Daoy (cell line): ENCODE data around the genes UCMA, BEND7 and PRPF18.

- RAMPAGE, long total RNA, result no peak
Observed at GRCh38 chr10:12041574-12042063, 990 bp downstream of the UPF2 start.

DNA sequence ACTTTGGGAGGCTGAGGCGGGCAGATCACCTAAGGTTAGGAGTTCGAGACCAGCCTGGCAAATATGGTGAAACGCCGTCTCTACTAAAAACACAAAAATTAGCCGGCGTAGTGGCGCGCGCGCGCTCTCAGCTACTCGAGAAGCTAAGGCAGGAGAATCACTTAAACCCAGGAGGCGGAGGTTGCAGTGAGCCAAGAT lies 876 bp downstream of the NUDT5 start:
- RAMPAGE, long total RNA, result no peak

GRCh38 chr10:12195114-12195359 lies 654 bp downstream of the NUDT5 start:
- RAMPAGE, long total RNA, result no peak

DNA sequence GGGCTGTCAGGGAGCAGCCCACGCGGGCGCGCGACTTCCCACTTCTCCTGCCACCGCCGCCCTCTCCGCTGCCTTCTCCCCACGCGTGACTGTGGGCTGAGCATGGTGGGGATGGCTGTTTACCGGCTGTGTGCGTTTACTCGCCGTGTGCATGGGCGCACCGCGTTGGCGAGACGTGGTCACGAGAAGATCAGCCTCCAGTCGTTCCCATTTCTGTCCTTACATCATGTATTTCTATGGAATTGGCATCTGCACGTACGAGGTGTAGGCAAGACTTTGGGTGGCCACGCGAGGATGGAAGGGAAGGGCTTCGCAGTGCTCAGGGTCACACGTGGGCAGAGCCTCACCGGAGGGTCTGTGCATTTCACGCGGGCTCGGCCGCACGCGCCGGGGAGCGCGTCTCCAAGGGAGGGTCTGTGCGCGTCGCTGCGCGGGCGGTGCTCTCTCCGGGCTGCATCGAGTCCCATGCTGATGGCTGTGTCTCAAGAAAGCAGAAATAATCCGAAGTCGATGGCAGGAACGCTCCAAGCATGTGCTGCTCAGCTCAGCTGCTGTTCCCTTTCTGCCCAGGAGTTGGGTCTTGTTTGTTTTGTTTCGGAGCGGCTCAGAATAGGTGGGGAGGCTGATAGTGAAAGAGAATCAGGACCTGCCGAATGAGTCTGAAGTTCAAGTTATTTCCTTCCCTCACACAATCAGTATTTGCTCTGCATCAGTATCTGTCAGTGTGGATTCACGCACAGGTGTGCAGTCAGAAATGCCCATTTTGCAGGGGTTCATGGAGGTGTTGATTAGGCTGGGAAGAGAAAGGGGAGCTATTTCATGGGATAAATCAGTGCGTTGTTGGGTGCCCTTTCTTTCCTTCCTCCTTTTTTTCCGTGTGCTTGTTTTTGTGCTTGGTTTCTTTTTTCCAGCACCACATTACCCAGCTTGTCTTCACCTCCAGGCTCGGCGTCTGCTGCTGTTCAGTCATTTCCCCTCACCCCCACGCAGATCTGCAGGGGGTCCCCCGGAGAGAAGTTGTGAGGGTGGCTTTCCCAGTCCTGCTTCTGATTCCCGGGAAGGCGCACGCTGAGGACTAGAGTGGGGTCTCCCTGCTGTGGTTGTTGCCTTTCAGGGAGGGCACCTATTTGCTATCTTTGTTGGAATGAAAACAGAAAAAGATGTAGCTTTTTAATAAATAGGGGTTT lies 1.2 kb downstream of the CAMK1D start:
- RAMPAGE, long total RNA, result no peak

- RAMPAGE, long total RNA, result no peak
Observed at GRCh38 chr10:12405289-12405783, 56.0 kb downstream of the CAMK1D start.

DNA sequence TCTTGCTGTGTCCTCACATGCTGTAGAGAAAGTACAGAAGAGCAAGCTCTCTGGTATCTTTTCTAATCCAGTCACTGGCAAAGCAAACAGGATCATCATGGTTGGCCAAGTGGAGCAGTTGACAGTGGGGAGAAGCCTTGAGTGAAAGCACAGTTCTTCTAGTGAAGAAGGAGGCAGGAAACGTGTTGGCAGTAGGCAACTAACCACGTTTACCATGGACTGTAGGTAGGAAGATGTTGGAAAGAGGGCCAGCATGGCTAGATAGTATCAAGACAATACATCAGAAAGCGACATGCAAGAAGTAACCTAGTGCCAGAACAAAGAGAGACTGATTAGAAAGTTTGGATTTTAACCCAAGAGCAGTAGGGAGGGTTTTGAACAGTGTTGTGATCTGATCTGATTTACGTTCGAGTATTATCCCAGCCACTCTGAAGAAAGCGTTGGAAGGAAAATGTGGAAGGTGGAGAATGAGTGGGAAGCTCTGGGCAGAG lies 207.8 kb downstream of the CCDC3 start:
- RAMPAGE, long total RNA, result no peak

GRCh38 chr10:12833727-12834600 lies 167.5 kb downstream of the CCDC3 start:
- RAMPAGE, long total RNA, result no peak

GRCh38 chr10:13234109-13234608 lies at the start of gene UCMA:
TSS of gene UCMA (minus strand) at chr10:13234374.
- RAMPAGE, long total RNA, result no peak

DNA sequence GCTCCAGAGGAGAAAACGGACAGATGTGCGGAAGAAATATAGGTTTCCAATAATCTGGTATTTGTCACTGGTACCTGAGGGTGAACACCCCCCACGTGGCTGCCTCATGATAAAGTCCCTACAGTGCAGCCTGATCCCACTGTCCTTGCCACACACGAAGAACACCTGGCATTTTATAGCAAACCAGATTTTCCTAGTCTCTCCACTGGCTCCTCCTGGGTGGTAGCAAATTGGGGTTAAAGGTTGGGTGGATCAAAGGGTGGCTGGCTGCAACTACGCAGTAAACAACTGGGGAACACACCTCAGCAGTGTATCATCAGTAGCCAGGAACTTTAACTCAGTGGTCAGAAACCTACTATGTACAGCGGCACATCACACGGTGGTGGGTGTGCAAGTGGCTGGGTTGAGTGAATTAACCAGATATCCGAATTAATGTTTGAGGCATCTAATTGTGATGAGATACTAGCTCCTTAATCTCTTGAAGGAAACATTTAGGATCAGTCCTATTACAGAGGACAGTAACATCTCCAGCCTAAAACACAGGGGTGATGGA lies 10.2 kb downstream of the SEPHS1 start:
- RAMPAGE, long total RNA, result no peak

- RAMPAGE, long total RNA, result no peak
Observed at GRCh38 chr10:13340989-13341523, 7.0 kb downstream of the SEPHS1 start.

DNA sequence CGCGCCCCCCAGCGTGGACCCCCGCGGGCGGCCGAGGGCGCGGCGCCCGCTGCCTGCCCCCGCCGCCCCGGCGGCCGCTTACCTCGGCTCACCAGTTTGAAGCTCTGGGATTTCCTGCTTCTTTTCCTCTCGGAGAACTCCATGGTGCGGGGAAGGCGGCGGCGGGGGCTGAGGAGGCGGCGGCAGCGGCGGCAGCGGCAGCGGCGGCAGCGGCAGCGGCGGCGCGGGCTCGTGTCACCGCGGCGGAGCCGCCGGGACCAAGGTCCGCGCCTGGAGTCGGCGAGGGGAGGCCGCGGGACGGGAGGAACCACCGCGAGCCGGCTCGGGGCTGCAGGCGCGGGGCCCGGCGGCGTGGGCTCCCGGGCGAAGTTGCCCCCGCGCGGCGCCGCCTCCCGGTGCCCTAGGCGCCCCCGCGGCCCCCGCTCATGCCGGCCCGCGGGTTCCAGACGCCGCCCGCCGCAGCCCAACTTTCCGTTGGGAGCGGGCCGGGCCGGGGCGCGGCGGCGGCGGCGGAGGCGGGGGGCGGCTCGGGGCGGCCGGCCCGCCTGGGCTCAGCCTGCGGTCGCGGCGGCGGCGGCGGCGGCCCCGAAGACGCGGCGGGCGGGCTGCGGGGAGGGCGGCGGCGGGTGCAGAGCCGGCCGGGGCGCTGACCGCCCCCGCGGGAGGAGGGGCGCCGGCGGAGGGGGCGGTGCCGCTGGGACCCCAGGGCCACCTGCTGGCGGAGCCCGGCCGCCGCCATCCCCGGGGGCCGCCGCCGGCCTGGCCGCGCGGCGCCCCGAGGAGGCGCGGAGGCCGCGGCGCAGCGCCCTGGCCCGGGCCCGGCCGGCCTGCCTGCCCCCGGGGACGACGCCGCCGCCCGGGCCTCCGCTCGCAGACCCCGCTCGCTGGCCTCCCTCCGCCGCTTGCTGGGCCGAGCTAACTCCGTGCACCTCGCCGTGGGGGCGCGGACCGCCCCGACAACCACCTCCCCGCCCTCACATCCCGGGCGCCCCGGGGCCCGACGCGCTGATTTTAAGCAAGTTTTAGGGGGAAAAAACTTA lies at the start of gene BEND7:
Gene BEND7 (minus strand): TSS at position 624 of the 1,040 bp plus-strand sequence.
- RAMPAGE, long total RNA, result no peak

DNA sequence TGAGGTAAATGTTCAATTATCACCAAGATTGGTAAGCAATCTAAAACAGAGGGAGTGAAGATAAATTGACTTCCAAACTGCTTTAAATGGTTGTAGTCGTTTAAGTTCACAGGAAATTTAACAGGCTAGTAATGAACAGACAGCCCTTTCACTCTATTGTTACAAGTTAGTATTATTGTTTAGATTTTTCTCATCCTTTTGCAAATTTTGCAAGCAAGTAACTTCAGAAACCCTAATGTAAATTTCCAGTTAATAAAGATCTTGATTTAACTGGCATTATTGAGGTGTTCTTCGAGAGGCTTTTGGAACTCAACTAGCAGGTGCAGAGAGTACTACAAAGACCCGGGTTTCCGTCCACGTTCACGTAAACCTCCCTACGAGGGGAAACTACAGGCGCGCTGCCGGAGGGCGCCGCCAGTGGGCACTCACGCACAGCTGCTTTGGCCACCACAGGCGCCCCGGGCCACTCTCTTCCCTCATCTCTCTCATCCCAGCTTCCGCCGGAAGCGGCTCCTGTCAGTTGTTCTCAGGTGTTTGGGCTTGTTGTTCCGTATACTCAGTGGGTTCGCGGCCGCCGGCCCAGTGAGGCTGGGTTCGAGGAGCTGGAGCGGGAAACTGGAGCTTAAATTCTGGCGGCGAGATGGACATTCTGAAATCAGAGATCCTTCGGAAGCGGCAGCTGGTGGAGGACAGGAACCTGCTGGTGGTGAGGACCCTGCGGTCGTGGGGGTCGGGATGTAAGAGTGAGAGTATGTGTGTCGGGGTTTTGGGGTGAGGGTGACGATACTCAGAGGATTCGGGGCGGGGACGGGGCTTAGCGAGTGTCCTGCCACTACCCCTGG lies at the start of gene PRPF18:
Gene PRPF18 (plus strand): TSS at position 519 of the 842 bp plus-strand sequence.
- RAMPAGE, long total RNA, result start-site peak on the plus strand centred at position 526 of the sequence, 55 bp wide, 283 and 43 reads in 2 replicates

- RAMPAGE, long total RNA, result no peak
Observed at GRCh38 chr10:13614440-13615195, 27.9 kb downstream of the PRPF18 start.

DNA sequence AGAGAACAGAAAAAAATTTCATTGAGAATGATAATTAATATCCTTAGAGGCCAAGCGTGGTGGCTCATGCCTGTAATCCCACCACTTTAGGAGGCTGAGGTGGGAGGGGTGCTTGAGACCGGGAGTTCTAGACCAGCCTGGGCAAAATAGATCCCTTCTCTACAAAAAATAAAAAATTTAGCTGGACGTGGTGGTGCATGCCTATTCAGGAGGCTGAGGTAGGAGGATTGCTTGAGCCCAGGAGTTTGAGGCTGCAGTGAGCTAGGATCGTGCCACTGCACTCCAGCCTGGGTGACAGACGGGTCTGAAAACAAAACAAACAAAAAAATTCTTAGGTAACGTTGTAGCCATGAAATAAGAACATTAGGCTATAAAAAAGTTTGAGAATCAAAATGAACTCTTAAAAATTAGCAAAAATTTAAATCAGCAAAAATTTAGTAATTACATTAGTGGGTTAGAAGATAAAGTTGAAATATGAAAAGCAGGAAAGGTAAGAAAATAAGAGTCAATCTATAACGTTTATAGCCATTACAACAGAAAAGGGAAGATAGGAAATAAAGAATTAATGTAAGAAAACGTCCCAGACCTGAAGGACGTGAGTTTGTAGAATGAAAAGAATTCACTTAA lies 38.4 kb downstream of the PRPF18 start:
- RAMPAGE, long total RNA, result no peak

GRCh38 chr10:13625672-13626404 lies 39.1 kb downstream of the PRPF18 start:
- RAMPAGE, long total RNA, result no peak

DNA sequence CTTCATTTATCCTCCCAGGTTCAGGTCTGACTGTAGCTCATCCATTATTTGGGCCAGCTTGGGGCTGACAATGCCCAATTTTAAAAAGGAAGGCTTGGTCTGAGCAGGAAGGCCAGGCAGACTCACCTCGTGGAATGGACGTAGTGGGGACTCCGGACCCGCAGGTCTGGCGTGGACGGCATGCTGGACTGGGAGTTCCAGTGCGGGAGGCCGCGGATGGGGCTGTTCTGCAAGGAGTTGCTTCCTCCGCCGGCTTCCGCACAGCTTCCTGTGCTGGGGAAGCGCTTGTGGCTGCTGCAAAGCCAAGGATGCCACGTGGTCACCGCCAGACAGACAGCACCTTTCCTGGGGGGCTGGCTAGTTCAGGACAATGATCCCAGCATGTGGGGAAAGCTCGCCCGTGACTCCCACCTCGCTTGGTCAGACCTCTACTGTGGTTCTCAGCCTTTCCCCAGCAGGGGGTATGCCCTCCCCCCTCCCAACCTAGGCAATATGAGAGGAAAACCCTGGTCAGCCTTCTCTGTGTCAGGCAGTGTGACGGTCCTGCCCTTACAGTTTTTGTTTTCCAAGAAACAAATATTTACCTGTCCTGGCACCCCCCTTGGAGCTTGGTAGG lies 72.5 kb downstream of the PRPF18 start:
- RAMPAGE, long total RNA, result no peak

- RAMPAGE, long total RNA, result no peak
Observed at GRCh38 chr10:13679660-13680101, 92.9 kb downstream of the PRPF18 start.

DNA sequence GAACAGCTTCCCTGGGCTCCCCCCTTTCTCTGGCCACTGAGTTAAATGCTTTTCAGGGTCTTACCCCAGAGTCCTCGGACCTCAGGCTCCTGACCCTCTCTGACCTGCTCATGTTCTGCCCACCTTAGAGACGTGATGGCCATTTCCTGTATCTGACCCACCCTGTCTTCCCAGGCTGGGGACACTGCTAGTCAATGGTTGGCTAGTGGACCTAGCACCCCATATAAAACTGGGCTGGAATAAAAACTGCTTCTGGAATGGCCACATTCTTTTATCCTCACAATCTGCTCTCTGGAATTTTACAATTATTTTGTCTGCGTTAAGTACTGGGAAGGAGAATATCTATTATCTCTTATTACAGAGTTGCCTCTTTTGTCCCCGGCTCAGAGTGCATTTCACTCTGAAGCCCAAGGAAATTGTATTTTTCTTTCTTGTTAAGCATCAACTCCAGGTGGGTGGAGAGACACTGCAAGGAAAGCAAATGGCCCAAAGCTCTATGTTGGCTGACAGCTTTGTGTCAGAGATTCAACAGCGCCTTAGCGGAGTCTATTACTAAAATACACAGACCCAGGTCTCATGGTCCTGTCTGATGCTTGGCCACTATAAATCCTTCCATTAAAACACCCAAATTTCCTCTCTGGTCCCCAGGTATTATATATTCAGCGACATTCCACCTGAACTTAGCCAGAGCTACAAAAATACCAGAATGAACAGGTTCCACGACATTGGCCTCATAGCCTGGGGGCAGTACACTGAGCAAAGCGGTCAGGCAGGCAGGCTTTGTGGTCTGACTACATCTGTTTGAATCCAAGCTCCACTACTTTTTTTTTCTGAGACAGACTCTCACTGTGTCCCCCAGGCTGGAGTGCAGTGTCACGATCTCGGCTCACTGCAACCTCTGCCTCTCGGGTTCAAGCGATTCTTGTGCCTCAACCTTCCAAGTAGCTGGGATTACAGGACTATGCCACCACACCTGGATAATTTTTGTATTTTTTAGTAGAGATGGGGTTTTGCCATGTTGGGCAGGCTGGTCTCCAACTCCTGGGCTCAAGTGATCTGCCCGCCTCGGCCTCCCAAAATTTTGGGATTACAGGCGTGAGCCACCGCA lies 121.7 kb downstream of the PRPF18 start:
- RAMPAGE, long total RNA, result no peak

DNA sequence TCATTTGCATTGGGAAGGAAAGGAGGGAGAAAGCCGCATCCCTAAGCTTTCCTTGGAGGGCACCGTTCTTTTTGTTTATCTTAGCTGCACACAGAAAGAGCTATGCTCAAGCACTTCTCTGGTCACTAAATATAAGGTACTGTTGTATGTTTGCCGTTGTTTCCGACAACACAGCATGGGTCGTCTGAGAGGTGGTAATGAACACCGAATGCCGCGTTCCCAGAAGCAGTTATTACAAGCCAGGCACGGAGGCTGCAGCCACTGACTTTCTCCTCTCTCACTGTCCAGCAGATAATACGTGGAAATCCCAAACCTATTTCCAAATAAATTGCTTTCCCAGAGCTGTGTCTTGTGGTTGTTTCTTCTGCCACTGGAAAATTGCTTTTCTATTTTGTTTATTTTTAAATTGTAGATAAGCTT lies 217.2 kb downstream of the PRPF18 start:
- RAMPAGE, long total RNA, result no peak

GRCh38 chr10:13820921-13821423 lies 234.2 kb downstream of the PRPF18 start:
- RAMPAGE, long total RNA, result no peak